SEM (cell line): ENCODE measurements around the genes BORA and KLF5.

DNA sequence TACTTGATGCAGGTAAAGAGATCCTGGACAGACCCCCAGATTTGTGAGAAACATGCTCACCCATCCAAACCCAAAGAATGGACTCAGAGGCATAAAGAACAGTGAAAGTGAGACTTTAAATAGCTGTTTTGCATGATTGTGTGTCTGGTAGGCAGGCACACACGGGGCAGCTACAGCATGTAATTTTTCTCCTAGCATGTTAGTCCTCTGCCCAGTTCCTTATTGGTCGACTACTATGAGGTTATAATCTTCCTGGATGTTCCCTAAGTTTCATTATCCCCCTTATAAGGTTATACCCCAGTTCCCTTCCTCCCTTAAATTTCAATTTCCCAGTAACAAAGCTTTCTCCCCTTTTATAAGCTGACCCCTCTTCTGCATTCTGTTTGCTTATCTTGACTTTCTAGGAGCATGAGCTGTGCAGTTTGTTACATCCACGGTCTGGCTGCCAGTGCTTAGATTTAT is 1261.0 kb upstream of the PRR20A start:
- PRO-cap = no peak

DNA sequence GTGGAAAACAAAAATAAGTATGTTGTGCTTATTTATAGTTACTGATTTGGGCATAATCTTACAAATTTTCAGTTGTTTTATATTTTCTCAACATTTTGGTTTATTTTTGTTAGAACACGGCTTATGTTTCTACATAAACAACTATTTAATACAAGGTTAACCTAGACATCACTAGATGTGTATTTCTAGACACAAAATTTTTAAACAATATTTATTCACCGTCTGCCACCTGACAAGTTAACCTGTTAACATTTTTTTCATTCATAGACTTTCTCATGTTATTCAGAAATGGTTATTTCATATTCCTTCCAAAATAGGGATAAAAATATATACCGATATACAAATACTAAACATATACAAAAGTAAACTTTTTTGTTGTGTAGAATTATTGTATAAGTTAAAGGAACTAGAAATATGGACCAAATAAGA is 68.8 kb upstream of the PRR20A start:
- PRO-cap = no peak

DNA sequence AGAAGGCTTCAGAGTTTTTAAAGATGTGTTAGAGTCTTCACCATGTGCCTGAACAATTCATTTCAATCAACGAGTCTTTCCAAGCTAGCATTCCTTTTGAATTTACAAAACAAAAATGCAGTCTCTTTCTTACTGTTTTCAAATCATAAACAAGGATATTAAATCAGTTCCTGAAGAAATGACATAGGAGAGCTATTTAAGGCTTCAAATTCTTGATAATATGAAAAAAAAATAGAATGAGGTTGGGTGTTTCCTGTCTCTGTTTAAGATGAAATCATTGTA is 821.5 kb downstream of the DIAPH3 start:
- PRO-cap = no peak

DNA sequence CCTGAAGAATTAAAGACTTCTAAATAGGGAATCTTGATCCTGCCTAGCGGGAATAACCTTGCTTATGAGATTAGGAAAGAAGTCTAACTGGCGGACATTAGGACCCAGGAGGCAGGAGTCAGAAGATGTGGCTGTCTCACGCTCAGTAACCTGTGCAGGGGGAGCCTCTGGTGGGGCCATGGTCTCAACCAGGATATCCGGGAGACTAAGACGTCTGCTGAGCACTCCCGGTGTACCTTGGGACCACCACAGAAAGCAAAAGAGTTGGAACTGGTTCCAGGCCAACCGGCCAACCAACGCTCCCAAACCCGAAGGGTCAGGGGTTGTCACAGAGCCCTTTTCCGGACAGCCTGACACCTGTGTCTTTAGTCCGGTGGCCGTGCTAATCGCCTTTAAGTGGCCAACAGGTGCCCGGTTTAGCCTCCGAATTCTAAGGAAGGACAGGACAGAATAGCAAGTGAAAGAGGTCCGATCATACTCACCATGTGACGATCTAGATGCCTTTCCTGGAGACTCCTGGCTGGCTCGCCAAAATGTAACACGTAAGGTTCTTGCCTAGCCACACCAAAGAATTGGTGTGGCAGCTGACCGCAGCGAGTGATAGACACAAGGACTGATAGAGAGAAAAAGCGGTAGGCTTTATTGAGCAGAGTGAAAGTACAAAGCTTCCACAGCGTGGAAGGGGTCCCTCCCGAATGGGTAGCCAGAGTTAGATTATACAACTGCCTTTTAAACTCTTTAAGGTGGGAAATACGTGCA is 103.9 kb upstream of the DIAPH3 start:
- PRO-cap = no peak

DNA sequence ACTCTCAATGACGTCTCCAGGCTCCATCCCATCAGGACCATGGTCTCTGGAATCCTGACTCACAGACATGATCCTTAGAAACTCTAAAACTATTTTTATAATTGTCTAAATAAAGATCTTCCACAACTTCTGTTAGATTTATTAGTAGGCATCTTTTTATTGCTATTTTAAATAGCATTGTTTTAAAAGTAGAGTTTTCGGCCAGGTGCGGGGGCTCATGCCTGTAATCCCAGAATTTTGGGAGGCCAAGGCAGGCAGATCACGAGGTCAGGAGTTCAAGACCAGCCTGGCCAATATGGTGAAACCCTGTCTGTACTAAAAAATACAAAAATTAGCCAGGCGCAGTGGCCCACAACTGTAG is 241.0 kb downstream of the TDRD3 start:
- PRO-cap = no peak

DNA sequence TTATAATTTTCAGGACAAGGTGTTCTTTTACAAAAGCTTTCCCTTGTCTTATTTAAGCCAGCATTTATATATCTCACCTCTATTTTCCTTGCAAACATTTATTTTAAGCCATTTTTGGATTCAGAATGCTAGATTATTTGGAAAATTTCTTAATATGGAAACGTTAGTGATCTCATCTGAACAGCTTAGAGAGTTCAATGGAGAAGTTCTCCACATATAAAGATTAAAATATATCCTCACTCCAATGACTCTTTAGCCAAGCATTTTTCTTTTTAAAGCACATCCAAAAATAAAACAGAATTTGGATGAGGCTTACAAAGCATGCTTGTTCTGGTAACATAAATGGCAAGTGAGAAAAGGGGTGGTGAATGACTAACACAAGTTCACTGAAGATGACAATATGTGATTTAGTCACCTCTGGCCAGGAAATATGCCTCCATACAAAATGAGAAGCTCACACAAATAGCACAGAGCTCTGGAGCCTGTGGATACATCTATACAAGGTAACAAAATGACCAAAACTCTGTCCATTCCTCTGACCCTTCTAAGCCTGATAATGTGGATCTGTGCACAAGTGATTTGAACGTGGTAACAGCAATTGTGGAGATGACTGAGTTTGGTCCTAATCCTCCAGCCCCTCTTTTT is 253.0 kb downstream of the PCDH20 start:
- PRO-cap = no peak

DNA sequence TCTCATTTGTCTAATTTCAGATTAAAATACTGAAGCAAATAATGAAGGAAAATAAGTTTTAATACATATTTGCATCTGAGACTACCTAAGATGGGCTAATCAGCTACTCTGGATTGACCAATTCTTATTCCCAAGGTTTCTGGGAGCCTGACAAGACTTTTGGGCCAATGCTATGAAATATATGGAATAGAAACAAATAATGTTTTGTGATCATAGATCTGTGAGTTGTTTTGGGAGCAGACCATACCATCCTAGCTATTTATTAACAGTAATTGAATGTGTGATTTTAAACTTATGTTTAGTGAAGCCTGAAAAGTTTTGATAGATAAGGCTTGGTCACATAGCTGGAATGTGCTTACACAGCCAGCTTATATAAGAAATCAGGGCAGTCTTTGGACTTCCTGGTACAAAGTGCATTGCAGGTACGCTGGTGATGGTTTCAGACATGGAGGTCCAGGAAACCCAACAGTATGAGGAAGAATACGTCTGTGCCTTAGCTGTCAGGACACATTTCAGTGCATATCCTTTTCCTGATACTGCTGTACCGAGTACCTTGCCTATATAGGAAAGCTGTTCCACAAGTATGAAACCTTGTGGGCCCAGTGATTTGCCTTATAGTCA is 14.7 kb upstream of the ENSG00000237378 start:
- PRO-cap = no peak

- PRO-cap = no peak
Observed at GRCh38 chr13:64077170-64077593, 244.3 kb upstream of the ENSG00000285566 start.

GRCh38 chr13:64078640-64078934 is 245.7 kb upstream of the ENSG00000285566 start:
- PRO-cap = no peak

GRCh38 chr13:64827548-64827747 is 994.6 kb upstream of the ENSG00000285566 start:
- PRO-cap = no peak

- PRO-cap = no peak
Observed at GRCh38 chr13:67225705-67226137, 4.4 kb downstream of the PCDH9 start.

DNA sequence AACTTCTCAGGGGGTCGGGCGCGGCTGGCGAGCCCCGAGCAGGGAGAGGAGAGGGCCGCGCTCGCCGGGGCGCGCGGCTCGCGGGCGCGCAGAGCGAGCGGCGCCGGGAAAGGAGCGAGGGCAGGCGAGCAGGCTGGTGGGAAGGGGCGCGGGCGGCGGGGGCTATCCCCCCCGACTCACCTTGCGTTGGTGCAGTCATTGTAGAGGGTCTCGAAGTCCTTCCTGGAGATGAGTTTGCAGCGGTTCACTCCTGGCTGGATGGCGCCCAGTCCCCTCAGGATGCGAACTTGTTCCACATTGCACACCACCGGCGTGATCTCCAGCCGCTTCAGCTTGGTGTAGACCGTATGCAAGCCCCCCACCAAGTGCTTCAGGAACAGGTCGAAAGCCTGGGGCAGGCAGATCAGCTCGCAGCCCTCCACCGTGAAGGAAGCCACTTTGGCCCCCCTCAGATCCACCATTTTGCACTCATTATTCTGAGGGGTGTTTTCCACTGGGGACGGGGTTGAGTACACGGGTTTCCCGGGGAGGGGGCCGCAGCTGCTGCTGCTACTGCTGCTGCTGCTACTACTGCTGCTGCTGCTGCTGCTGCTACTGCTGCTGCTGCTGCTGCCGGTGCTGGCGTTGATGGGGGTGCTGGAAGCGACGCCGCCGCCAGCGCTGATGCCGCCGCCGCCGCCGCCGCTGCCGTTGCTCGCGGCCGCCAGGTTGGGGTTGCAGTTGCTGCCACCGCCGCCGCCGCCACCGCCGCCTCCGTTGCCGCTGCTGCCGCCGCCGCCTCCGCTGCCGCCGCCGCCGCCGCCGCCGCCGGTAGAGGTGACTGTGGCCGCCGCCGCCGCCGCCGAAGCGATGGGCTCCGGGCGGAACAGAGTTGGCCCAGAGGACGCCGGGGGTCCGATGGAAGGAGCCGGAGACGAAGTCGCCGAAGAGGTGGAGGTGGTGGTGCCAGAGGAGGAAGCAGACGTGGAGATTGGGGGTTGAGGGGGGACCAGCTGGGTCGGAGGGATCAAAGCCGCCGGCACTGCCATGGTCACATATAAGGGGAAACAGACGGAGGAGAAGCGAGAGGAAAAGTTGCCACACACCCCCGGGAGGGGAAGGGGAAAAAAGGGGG is 905 bp downstream of the DACH1 start:
- PRO-cap = no peak

- PRO-cap = bidirectional peak, plus-strand start at chr13:72727923, minus-strand start at chr13:72727589
Observed at GRCh38 chr13:72727474-72728297, at the start of gene BORA. BORA (plus strand) TSS chr13:72727923.

DNA sequence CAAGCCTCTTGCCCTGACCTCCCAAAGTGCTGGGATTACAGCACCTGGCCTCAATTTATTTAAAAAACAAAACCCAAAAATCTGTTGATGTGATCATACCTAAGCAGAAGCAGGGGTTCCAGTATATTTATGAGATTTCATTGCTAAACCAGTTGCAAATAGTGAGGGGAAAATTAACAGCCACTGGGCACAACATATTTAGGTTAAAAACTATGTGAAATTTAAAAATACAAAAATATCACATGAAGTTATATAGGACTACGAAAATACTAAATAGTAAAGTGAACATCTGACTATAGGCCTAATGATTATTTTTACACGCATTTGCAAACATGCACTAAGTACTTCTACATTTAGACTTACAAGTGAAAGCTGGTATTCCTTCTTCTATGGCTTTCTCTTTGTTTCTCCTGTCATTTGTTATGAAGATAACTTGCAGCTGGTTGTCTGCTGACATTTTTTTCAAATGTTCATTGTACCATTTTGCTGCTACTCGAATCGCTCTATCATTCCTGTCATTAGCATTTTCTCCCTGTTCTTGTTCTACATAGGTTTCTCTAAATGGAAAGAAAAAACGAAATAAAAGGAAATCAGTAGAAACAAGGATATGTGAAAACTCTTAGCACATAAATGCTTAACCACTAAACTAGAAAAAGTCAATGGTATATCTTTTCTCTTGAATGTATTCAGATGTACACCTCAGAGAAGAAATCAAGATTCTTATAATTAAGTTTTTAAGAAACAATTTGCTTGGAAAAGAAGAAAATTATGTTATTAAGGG is 3.7 kb downstream of the DIS3 start:
- PRO-cap = no peak

- PRO-cap = no peak
Observed at GRCh38 chr13:72980022-72980400, 78.8 kb upstream of the KLF5 start.

DNA sequence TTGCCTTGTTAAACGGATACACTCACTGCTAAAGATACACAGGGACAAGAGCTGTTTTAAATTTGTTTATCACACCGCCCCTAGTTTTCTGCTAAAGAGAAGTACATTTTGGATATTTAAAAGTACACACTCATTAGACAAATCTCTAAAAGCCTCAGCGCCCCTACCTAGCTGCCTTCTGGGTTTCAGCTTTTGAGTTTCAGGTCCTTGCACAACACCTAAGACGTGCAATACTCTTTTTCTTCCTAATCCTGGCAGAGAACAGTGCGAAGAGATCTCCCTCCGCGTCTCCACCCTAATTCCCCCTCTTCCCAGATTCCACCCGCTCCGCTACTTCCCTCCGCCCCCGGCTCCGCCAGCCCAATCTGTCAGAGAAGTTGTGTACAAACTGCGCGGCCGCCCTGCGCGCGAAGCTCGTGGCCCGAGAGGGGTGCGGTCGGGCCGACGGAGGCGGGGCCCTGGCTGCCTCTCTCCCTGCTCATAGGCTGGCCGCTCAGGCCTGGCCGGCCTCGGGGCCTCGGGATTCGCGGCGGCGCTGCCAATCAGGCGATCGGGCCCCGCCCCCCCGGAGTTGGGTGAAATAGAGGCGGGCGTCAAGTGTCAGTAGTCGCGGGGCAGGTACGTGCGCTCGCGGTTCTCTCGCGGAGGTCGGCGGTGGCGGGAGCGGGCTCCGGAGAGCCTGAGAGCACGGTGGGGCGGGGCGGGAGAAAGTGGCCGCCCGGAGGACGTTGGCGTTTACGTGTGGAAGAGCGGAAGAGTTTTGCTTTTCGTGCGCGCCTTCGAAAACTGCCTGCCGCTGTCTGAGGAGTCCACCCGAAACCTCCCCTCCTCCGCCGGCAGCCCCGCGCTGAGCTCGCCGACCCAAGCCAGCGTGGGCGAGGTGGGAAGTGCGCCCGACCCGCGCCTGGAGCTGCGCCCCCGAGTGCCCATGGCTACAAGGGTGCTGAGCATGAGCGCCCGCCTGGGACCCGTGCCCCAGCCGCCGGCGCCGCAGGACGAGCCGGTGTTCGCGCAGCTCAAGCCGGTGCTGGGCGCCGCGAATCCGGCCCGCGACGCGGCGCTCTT is at the start of gene KLF5:
Gene KLF5, plus strand, starts transcription at position 606 of the 1,065 bp plus-strand sequence.
- PRO-cap = bidirectional peak, plus-strand start at position 606 of the sequence, minus-strand start at position 361 of the sequence

- PRO-cap = no peak
Observed at GRCh38 chr13:73064885-73065349, 6.1 kb downstream of the KLF5 start.

- PRO-cap = no peak
Observed at GRCh38 chr13:73189339-73189721, 130.5 kb downstream of the KLF5 start.

- PRO-cap = no peak
Observed at GRCh38 chr13:73290916-73291272, 232.1 kb downstream of the KLF5 start.

DNA sequence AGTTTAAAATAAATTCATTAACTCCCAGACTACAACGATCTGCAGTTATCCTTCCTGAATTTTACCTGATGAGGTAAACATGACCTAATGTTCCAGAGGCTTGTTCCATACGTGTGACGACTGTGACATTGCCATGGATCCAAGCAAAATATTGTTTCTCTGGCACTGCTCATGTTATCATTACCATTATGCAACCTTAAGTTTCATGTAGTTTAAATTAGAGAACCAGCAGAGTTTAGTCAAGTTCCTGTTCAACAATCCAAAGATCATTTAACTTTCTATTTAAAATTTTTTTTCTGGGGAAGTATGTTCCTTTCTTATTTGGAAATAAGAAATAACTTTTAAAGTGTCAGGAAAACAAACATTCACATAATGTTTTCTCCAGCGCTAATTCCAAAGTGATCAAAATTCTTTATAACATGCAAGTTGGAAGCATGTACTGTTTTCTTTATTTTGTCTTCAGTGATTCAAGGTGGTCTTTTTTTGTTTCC is 279.7 kb downstream of the KLF5 start:
- PRO-cap = no peak